Skeletal muscle cell (primary cell): ENCODE measurements around a stretch of chr9.

DNA sequence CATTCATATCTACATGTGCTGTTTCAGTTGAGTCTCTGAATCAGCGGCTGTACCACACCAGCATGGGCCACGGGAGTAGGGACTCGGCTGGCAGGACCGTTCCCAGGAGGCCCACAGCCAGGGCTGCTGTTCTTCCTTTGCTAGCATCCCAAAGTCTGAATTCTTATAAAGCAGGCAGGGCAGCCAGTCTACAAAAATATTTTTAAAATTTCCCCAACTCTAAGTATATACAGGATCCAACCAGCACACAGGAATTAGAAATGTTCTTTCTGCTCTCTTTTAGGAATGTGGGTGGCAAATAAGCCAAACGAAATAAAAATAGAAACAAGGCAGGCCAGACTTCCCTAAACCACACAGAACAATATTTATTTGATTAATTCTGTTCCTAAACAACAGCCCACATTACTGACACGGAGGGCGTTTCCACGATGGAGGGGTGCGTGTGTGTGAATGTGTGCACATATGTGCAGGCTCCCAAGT lies 42.9 kb upstream of the EQTN start:
- RRBS, result no CpG with 5 or more reads among the region's 9 CpGs

GRCh38 chr9:27382376-27382930 lies 85.5 kb upstream of the EQTN start:
- RRBS, result no CpG with 5 or more reads among the region's 4 CpGs

GRCh38 chr9:27476242-27476681 lies 47.8 kb upstream of the IFNK start:
- RRBS, result no CpG with 5 or more reads among the region's 2 CpGs

DNA sequence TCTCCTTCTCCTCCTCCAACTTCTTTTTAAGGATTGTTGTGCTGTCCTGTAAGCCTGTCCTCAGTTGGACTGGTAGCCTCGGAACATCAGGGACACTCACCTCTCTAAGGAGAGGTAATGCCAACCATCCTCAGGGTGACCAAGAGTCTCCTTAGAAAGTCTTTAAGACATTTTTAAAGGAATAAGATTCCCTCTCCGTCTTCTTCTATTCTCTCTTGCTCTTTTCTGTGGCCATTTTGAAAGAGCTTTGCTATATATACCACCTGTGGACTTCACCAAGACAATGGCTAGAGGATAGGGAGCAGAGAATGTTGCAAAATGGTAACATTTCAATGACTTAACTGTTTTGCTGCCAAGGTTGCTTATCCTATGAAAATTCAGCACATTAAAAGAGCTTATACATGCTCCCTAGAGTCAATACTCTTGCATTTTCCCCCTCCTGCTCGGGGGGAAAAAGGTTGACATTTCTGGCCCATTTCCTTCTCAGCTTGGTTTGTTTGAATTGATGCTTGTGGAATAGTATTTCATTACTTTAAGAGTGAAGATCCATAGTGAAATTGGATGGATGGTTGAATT lies 1.0 kb downstream of the IFNK start:
- RRBS, result no CpG with 5 or more reads among the region's 3 CpGs

DNA sequence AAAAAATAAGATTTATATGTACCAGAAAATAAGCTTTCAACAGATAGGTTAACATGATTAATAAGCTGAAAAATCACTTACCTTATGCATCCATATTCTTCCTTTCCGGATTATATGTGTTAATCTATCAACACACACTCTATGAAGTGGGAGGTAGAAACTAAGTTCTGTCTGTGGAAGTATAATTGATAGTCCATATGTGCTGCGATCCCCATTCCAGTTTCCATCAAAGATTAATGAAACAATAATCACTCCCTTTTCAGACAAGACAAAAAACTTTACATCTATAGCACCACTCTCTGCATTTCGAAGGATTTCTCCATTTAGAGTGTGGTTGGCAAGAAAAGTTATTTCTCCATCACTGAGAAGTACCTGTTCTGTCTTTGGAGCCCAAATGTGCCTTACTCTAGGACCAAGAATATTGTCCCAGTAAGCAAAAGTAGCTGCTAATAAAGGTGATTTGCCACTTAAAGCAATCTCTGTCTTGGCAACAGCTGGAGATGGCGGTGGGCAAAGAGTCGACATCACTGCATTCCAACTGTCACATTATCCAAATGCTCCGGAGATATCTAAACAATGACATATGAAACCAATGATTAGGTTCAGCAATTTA lies 6.6 kb downstream of the C9orf72 start:
- RRBS, result no CpG with 5 or more reads among the region's 6 CpGs

GRCh38 chr9:27865167-27865502 lies 291.9 kb upstream of the C9orf72 start:
- RRBS, result no CpG with 5 or more reads among the region's 4 CpGs

DNA sequence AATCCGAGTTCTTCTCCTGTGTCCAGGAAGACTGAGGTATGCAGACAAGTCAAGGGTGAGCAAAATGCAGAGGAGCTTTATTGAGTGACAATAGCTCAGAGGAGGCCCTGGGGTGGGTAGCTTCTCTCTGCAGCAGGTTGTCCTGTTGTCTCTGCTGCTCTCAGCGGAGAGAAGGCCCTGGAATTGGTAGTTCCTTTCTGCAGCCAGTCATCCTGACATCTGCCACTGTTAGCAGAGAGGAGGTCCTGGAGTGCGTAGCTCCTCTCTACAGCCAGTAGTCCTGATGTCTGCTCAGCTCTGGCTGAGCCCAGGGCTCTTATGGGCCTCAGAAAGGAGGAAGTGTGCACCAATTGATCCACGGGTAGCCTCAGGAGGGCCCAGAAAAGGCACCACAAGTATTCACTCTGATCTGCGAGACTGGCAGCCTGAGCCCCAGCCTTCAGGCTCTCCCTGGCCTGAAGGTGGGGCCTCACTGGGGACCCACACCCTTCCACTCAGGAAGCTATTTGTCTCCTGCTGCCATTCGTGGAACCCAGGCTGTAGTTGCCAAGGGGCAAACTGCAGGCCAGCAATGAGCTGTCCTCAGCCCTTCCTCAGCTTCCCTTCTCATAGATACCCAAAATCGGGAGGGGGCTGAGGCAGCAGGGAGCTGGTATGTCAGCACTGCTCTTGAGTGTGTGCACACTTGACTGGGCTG lies 1049.6 kb upstream of the ACO1 start:
- RRBS, result no CpG with 5 or more reads among the region's 7 CpGs

GRCh38 chr9:32457251-32457871 lies 68.6 kb downstream of the RIGI start:
- RRBS, result no CpG with 5 or more reads among the region's 4 CpGs

DNA sequence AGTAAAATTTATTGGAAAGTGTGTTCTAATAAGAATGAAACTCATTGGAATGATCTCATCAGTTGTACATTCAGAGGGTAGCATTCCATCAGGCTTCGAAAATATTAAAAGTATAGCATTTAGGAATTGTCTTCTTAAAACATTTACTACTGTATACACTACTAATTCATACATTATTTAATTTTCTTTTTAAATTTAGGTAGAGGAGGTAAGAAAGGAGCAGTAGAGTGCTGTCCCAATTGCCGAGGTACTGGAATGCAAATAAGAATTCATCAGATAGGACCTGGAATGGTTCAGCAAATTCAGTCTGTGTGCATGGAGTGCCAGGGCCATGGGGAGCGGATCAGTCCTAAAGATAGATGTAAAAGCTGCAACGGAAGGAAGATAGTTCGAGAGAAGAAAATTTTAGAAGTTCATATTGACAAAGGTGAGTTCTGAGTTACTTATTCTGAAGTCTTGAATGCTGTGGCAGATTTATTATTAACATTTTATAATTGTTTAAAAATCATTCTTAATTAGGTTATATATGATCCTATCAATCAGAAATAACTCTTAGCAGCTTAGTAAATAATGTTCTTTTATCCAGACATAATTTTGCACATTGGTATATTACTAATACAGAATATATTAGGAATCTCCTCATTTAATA lies 5.3 kb downstream of the DNAJA1 start:
- RRBS, result no CpG with 5 or more reads among the region's 5 CpGs

GRCh38 chr9:33110432-33111802 lies 34.4 kb upstream of the SMU1 start:
- RRBS, result no CpG with 5 or more reads among the region's 16 CpGs

GRCh38 chr9:33113043-33113630 lies 36.7 kb upstream of the SMU1 start:
- RRBS, result no CpG with 5 or more reads among the region's 15 CpGs

DNA sequence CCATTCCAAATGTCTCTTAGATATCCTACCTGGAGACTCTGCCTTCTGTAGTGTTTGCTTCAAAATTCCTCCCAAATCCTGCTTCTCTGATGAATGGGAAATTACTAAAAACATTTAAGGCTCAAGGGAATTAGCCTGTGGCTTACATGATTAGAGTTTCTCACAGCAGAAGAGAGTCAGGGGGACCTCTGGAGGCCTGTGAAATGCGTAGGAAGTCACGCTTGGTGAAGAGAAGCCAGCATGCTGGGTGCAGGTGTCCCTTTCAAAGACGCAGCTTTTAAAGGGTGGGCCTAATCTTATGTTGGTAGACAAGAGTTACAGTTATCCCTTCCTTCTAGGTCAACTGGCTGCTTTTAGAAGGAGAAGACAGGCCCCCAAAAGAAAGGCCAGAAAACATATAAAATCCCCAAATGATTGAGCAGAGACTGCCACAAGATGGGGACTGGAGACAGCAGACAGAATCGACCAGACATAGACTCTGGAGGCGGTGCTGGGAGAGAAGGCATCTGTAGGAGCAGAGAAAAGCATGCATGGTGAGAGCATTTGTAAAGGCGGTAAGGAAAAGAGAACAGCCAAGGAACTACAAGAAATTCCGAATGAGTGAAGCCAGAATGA lies 42.3 kb downstream of the B4GALT1 start:
- RRBS, result no CpG with 5 or more reads among the region's 7 CpGs

DNA sequence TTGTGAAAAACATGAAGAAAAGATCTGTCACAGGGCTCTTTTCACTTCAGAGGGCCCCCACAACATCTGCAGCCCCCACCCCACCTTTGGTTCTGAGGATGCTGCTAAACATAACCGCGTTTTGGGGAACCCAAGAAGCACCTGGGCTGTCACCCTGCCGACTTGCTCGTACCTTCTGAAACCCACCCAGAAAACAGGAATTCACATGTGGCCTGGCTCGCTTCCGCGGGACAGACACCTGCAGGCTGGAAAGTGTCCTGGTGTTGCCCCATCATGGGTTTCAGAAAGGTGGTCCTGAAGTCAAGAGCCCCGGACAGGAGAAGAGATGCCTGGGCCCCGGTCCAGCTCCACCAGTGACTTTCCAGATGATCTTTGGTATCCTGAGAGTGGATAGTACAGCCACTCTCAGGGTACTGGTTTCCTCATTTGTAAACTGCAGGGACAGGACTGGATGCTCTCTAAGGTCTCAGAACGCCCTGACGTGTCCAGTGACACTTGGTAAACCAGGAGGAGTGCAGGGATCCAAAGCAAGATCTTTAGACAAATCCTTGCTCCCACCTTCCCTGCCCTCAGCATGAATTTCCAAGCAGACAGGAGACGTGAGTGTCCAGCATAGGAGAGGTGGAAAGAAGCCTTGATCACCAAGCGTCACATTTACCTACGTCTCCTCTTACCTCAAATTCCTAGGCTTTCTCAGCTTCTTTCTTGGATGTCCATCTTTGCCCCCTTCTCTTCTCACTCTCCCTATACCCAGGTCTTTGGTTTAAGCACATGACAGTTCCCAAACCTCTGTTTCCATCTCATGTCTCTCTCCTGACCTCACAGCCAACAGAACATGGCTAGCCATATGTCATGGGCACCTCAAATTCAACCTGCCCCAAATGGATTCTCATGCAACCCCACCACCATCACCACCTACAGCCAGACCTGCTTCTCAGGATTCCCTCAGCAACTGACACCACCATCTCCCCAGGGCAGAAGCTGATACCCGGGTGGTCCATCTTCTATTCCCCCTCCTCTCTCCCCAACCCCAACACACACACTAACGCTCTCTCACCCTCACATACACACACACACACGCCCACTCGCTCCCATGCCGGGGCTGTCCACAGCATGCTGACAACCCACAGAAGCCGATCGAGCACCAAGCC lies 28.9 kb downstream of the B4GALT1 start:
- RRBS, result no CpG with 5 or more reads among the region's 21 CpGs

GRCh38 chr9:33166194-33166713 lies 882 bp downstream of the B4GALT1 start:
- RRBS, result no CpG with 5 or more reads among the region's 15 CpGs

- RRBS, result no CpG with 5 or more reads among the region's 12 CpGs
Observed at GRCh38 chr9:33220921-33221867, 18.8 kb upstream of the SPINK4 start.

DNA sequence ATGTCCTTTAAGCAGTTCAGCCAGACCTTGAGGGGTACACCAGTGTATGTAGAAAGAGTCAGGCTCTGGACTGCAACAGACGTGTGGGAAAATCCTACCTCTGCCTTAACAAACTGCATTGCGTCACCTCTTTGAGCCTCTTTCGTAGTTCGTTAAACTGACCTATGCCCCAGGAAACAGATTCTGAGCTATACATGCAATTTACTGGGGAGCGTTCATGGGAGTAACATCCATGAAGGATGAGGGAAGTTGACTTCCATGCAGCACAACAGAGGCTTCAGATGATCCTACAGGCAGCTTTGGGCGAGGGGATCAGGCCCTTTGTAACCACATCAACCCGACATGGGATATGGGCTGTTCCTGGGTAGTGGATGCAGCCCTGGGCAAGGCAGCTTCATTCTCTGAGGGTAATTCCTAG lies 4.2 kb downstream of the SPINK4 start:
- RRBS, result no CpG with 5 or more reads among the region's 7 CpGs

- RRBS, result no CpG with 5 or more reads among the region's 6 CpGs
Observed at GRCh38 chr9:33263156-33263557, 1.4 kb downstream of the BAG1 start.

DNA sequence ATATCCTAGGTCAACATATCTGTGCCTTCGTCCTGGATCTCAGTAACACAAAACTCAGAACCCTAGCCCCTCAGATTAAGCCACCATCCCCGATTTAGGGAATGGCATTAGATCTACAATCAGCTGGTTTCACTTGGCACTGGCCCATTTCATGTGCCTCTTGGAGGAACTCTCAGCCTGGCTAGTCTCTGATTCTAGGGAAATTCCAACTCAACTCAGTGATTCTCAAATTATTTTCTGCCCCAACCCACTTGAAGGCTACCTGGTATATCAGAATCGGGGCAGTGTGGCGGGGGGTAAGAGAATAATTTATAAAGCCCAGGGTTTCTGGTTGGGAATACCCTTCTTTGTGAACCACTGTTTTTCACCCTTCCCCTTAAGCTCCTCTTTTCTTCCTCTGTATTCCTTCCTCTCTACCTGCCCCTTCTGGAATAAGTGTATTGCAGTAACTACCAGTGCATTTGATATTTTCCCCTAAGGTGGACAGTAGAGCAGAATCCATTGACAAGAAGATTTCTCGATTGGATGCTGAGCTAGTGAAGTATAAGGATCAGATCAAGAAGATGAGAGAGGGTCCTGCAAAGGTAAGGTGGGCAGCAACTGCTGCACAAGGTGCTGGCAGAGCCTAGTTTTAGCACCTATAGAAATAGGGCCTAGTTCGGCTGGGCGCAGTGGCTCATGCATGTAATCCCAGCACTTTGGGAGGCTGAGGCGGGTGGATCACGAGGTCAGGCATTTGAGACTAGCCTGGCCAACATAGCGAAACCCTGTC lies 868 bp downstream of the CHMP5 start:
- RRBS, result no CpG with 5 or more reads among the region's 10 CpGs

DNA sequence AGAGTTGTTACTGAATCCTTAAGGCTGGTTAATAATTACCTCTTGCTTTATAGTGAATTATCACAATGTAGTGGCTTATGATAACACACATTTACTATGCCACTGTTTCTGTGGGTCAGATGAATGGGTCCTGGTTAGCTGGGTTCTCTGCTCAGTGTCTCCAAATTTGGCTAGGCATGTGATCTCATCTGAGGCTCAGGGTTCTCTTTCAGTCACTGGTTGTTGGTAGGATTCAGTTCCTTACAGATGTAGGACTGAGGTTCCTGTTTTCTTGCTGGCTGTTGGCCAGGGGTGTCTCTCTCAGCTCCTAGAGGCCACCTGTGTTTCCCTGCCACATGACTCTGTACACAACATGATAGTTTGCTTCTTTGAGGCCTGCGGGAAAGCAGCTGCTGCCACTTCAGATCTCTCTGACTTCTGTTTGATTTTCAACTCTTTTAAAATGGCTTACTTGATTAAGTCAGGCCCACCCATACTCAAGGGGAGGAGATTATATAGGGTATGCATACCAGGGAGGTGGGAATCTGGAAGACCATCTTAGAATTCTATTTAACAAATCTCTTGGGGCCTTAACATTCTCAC lies 7.2 kb downstream of the NFX1 start:
- RRBS, result no CpG with 5 or more reads among the region's 1 CpG

DNA sequence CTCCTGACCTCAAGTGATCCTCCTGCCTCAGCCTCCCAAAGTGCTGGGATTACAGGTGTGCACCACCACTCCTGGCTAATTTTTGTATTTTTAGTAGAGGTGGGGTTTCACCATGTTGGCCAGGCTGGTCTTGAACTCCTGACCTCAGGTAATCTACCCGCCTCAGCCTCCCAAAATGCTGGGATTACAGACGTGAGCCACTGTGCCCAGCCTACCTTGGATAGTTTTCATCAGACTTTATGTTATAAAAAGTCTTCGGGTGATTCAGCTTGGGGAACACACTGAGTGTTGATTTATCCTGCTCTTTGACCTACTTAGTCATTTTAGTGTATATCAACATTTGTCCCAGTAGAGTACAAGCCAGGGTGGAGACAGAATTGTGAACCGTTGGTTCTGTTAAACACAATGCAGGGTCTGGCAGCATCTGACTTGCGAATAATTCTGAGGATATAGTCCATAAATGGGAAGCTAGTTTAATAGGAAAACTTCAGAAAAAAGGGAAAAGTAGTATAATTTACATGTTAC lies 39.6 kb downstream of the NFX1 start:
- RRBS, result no CpG with 5 or more reads among the region's 5 CpGs